Testis (tissue), 5 donors: ENCODE data around the gene ACOX2.

DNA sequence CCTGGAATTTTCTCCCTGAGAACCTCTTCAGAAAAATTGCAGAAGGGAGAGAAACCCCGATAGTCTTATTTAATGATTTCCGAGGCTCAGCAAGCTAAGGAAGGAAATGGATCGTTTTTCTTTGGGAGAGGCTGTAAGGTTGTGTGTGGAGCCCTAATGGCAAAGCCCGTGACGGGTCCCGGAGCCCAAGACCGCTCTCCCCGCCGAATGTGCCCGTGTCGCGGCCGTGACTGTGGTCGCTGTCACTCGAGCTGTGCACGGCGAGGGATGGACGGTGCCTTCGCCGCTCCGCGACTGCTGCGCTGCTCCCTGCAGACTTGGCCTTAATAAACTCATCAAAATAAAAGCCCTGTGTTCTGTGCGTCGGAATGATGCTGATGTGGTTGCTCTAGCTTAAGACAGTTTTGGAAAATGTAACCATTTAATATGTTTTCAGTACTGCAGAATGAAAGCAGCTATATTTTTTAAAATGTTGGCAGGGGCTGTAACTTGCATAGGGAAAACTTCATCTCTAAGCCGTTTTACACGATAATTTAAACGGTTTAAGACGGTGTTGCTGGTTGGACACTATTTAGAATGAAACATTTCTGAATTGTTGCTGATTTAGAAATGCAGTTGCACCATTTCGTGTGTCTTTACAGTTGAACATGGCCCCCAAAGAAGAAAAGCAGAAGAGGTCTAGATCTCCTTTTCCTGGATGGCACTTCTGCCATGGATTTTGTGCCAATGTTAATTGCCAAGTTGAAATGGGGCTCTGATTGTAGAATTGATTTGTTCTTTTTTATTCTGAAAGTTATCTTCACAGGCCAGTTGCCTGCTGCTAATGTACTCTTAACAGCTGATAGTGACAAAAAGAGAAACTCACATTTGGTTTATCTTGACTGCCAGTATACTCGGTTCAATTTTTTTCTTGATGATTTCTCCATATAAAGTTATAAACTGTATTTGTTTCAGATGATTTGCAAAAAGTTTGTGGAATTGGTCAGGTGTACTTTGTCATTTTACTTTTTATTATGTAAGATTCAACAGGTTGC lies 1.1 kb downstream of the APPL1 start:
- PRO-cap, 3 experiments = peak in 3 of 3 experiments; most common plus-strand start position 242 of the sequence (in 2); most common minus-strand start position 299 of the sequence (in 3)
- RAMPAGE, long total RNA, 2 experiments = no peak in any of the 2 experiments
- RRBS = no CpG with 5 or more reads among the region's 31 CpGs

GRCh38 chr3:57758058-57758695 lies 2.1 kb downstream of the SLMAP start:
- PRO-cap, 3 experiments = no peak in any of the 3 experiments
- RAMPAGE, long total RNA, 2 experiments = no peak in any of the 2 experiments
- RRBS = no CpG with 5 or more reads among the region's 10 CpGs

DNA sequence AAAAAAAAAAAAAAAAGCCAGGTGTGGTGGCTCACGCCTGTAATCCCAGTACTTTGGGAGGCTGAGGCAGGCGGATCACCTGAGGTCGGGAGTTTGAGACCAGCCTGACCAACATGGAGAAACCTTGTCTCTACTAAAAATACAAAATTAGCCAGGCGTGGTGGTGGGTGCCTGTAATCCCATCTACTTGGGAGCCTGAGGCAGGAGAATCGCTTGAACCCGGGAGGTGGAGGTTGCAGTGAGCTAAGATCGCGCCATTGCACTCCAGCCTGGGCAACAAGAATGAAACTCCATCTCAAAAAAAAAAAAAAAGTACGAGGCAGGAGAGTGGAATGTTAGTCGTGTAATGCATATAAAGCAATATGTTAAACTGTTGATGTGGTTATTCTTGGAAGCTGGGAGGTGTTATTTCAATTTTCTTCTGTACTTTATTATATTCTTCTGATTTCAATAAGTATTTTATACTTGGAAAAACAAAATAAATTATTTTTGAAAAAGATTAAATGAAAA lies 41.1 kb downstream of the SLMAP start:
- PRO-cap, 3 experiments = no peak in any of the 3 experiments
- RAMPAGE, long total RNA, 2 experiments = no peak in any of the 2 experiments
- RRBS = no CpG with 5 or more reads among the region's 10 CpGs

GRCh38 chr3:57893561-57893983 lies 114.7 kb upstream of the FLNB start:
- PRO-cap, 3 experiments = peak in 3 of 3 experiments; most common plus-strand start chr3:57893811 (in 1); most common minus-strand start chr3:57893697 (in 3)
- RAMPAGE, long total RNA, 2 experiments = no peak in any of the 2 experiments
- RRBS = no CpG with 5 or more reads among the region's 3 CpGs

DNA sequence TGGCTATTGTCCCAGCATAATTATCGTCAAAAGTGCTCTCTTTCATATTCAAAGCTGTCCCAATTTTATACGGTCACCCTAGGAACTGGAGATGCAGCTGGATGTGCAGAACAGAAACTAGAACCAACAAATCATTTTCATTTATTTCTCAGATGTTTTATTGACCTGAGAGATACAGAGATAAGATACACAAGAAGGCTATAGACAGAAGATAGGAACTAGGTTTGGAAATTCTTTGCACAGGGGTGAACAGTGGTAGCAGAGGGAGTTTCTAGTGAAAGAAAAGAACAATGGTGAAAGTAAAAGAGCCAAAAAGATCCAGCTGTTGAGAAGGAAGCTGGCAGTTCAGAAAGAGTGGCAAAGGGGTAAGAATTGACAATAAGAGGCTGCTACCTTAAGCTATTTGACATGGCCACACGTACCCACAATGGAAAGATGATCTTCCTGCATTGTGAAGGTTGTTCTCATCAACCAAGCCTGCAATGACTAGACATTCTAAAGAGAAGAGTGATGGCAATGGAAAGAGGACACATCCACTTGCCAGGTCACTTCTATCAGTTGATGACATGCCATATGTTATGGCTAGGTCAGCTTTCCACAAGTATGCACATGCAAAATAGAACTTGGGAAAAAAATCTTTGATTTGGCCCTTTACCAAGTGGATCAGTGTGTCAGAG lies 105.2 kb upstream of the FLNB start:
- PRO-cap, 3 experiments = no peak in any of the 3 experiments
- RAMPAGE, long total RNA, 2 experiments = no peak in any of the 2 experiments
- RRBS = no CpG with 5 or more reads among the region's 3 CpGs

GRCh38 chr3:57912130-57912816 lies 95.9 kb upstream of the FLNB start:
- PRO-cap, 3 experiments = peak in 1 of 3 experiments; most common minus-strand start chr3:57912604 (in 1)
- RAMPAGE, long total RNA, 2 experiments = no peak in any of the 2 experiments
- RRBS = no CpG with 5 or more reads among the region's 9 CpGs

- PRO-cap, 3 experiments = peak in 3 of 3 experiments; most common plus-strand start chr3:57952536 (in 1); most common minus-strand start chr3:57952349 (in 2)
- RAMPAGE, long total RNA, 2 experiments = no peak in any of the 2 experiments
- RRBS = no CpG with 5 or more reads among the region's 7 CpGs
Observed at GRCh38 chr3:57952186-57952927, 55.9 kb upstream of the FLNB start.

GRCh38 chr3:57971970-57972468 lies 36.2 kb upstream of the FLNB start:
- PRO-cap, 3 experiments = no peak in any of the 3 experiments
- RAMPAGE, long total RNA, 2 experiments = no peak in any of the 2 experiments
- RRBS = no CpG with 5 or more reads among the region's 6 CpGs

GRCh38 chr3:57992549-57993384 lies 15.5 kb upstream of the FLNB start:
- PRO-cap, 3 experiments = no peak in any of the 3 experiments
- RAMPAGE, long total RNA, 2 experiments = no peak in any of the 2 experiments
- RRBS = no CpG with 5 or more reads among the region's 12 CpGs

GRCh38 chr3:58027649-58028386 lies 19.6 kb downstream of the FLNB start:
- PRO-cap, 3 experiments = no peak in any of the 3 experiments
- RAMPAGE, long total RNA, 2 experiments = no peak in any of the 2 experiments
- RRBS = no CpG with 5 or more reads among the region's 6 CpGs

DNA sequence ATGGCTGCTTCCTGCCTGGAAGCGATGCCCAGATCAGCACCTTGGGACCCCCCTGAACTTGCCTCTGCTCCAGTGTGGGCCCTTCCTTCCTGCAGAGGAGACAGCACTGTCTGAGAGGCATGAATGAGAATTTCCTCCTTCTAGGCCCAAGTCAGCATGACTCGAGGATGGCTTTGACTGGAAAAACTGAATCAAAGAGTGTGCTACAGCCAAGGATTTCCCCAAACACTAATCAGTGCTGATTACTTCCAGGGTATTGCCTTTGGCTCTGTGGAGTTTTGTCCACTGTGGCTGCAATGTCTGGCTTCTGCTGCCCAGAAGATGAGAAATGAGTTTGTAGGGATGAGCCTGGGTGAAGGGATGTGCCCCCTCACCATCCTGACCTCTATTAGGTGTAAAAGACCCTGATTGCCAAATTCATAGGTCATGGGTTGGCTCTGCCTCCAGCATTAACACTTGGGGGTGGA lies 36.5 kb downstream of the FLNB start:
- PRO-cap, 3 experiments = no peak in any of the 3 experiments
- RAMPAGE, long total RNA, 2 experiments = no peak in any of the 2 experiments
- RRBS = no CpG with 5 or more reads among the region's 2 CpGs

- PRO-cap, 3 experiments = no peak in any of the 3 experiments
- RAMPAGE, long total RNA, 2 experiments = no peak in any of the 2 experiments
- RRBS = no CpG with 5 or more reads among the region's 14 CpGs
Observed at GRCh38 chr3:58102896-58103774, 94.9 kb downstream of the FLNB start.

DNA sequence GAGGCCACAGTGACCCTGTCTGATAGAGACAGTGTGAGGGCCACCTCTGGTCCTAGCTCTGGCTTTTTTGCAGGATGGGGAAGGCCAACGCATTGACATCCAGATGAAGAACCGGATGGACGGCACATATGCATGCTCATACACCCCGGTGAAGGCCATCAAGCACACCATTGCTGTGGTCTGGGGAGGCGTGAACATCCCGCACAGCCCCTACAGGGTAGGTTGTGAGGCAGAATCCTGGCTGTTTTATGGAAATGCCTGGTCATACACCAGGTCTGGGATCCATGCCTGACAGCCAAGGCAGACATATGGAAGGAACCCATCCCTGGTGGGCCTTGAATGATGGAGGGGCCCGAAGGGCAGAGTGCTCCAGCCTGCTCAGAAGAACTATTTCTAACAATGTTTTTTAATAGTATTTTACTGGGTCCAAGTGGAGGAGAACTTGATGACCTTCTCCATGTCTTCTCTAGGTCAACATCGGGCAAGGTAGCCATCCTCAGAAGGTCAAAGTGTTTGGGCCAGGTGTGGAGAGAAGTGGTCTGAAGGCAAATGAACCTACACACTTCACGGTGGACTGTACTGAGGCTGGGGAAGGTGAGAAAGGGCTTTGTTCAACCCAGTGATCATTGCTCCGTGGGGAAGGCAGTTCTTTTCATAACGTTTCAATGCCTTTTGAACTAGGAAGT lies 101.0 kb downstream of the FLNB start:
- PRO-cap, 3 experiments = no peak in any of the 3 experiments
- RAMPAGE, long total RNA, 2 experiments = no peak in any of the 2 experiments
- RRBS = no CpG with 5 or more reads among the region's 11 CpGs

- PRO-cap, 3 experiments = no peak in any of the 3 experiments
- RAMPAGE, long total RNA, 2 experiments = no peak in any of the 2 experiments
- RRBS = no CpG with 5 or more reads among the region's 1 CpG
Observed at GRCh38 chr3:58135379-58135723, 75.4 kb downstream of the DNASE1L3 start.

GRCh38 chr3:58143572-58144034 lies 67.2 kb downstream of the DNASE1L3 start:
- PRO-cap, 3 experiments = no peak in any of the 3 experiments
- RAMPAGE, long total RNA, 2 experiments = no peak in any of the 2 experiments
- RRBS = no CpG with 5 or more reads among the region's 5 CpGs

DNA sequence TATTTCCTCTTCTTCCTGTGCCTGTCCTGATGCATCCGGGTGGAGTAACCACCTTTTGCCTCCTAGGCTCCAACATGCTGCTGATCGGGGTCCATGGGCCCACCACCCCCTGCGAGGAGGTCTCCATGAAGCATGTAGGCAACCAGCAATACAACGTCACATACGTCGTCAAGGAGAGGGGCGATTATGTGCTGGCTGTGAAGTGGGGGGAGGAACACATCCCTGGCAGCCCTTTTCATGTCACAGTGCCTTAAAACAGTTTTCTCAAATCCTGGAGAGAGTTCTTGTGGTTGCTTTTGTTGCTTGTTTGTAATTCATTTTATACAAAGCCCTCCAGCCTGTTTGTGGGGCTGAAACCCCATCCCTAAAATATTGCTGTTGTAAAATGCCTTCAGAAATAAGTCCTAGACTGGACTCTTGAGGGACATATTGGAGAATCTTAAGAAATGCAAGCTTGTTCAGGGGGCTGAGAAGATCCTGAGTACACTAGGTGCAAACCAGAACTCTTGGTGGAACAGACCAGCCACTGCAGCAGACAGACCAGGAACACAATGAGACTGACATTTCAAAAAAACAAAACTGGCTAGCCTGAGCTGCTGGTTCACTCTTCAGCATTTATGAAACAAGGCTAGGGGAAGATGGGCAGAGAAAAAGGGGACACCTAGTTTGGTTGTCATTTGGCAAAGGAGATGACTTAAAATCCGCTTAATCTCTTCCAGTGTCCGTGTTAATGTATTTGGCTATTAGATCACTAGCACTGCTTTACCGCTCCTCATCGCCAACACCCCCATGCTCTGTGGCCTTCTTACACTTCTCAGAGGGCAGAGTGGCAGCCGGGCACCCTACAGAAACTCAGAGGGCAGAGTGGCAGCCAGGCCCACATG lies 40.0 kb downstream of the DNASE1L3 start:
- PRO-cap, 3 experiments = no peak in any of the 3 experiments
- RAMPAGE, long total RNA, 2 experiments = start-site peak on the minus strand in 2 of 2 experiments, centred at positions 108 to 111 of the sequence, 45 to 131 reads per replicate
- RRBS = 100% methylated on average over 1 of the region's 12 CpGs

- PRO-cap, 3 experiments = no peak in any of the 3 experiments
- RAMPAGE, long total RNA, 2 experiments = no peak in any of the 2 experiments
- RRBS = no CpG with 5 or more reads among the region's 4 CpGs
Observed at GRCh38 chr3:58193301-58193724, 17.5 kb downstream of the DNASE1L3 start.

GRCh38 chr3:58199924-58200455 lies 10.8 kb downstream of the DNASE1L3 start:
- PRO-cap, 3 experiments = no peak in any of the 3 experiments
- RAMPAGE, long total RNA, 2 experiments = no peak in any of the 2 experiments
- RRBS = no CpG with 5 or more reads among the region's 2 CpGs

GRCh38 chr3:58344693-58345113 lies 12.0 kb downstream of the PXK start:
- PRO-cap, 3 experiments = no peak in any of the 3 experiments
- RAMPAGE, long total RNA, 2 experiments = no peak in any of the 2 experiments
- RRBS = no CpG with 5 or more reads among the region's 5 CpGs

DNA sequence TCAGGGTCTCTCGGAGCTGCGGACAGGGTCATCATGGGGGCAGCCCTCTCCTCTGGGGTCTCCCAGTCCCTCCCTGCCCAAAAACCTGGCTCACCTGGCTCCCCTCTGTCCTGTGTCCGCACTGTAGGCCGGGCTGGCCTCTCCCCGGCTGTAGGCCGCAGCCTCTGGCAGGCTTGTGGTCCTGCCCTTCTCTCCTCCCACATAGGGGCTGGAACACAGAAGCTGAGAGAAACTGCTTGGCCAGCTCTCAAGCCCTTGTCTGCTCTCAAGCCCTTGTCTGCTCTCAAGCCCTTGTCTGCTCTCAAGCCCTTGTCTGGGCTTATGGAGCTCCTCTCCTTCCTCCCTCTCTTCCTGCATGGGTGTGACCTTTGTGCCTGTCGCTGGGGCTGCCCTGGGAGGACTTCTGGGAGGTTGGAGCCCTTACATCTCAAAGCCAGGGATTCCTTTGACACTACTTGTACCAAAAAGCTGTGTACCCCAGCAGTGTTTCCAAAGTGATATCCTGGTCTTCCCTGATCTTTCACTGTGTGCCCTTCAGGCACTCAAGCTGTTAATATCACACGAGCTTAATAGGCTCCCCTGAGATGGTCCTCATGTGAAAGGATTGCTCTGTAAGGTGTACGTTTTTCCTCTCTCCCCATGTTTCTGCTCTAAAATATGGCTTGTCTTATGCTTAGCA lies at the start of gene ACOX2:
Gene ACOX2 (minus strand): TSS at position 166 of the 679 bp plus-strand sequence.
- PRO-cap, 3 experiments = peak in 3 of 3 experiments; most common minus-strand start position 166 of the sequence (in 3)
- RAMPAGE, long total RNA, 2 experiments = start-site peak on the minus strand in 2 of 2 experiments, centred at positions 148 to 320 of the sequence, 29 to 501 reads per replicate
- RRBS = no CpG with 5 or more reads among the region's 9 CpGs